HT1080 (cell line): Measurements from ENCODE around the gene CCDC182.

RAMPAGE:
- cytosol, long total RNA: no peak
- long total RNA: no peak
- nucleus, long total RNA: no peak
Observed at GRCh38 chr17:57242074-57242599, 14.2 kb upstream of the MSI2 start.

DNA sequence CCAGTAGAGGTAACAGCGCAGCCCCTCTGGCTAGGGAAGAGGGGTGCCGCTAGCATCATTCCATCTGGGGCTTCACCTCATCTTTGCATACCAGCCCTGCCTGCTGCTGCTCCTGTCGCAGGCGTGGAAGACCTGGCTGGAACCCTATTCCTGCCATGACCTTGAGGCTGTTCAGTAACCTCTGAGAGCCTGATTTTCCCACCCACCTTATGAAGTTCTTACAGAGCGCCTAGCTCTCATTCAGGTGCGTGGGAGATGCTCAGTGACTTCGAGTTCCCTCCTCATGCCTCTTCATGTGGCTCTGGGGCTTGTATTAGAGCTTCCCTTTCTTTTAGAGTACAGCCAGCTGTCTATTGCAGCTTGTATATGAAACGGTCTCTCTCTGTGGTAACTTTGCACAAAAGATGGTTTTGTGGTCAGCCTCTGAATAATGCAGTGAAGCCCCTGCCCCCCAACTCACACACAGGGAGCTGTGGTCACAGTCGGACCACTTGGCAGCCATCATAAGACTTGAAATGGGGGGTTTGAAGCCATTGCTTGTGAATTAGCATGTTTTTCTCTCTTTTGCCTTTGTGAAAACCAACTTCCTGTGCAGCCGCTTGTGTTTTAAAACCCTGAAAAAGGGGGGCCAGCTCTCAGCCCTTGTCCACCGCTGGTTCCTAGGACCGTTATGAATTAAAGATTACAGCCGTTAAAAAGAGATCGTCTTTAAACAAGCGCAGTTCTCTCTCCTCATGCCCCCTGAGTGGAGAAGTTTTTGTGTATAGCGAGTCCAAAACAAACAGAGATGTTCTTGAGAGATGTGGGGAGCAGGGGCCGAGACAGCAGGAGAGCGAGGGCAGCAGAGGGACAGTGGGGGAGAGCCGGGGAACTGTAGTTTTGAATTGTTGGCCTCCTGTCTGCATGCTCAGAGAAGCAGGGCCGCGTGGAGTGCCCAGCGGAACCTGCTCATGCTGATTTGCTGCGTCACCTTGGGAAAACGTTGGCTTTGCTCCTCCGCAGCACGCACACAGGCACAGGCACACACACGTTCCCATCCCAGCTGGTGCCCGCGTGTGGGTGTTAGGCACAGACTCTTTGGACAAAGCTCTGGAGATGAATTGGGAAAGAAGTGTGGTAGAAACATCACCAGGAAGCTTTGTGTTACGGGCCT is 198.9 kb downstream of the MSI2 start:
RAMPAGE:
- cytosol, long total RNA: no peak
- long total RNA: no peak
- nucleus, long total RNA: no peak

DNA sequence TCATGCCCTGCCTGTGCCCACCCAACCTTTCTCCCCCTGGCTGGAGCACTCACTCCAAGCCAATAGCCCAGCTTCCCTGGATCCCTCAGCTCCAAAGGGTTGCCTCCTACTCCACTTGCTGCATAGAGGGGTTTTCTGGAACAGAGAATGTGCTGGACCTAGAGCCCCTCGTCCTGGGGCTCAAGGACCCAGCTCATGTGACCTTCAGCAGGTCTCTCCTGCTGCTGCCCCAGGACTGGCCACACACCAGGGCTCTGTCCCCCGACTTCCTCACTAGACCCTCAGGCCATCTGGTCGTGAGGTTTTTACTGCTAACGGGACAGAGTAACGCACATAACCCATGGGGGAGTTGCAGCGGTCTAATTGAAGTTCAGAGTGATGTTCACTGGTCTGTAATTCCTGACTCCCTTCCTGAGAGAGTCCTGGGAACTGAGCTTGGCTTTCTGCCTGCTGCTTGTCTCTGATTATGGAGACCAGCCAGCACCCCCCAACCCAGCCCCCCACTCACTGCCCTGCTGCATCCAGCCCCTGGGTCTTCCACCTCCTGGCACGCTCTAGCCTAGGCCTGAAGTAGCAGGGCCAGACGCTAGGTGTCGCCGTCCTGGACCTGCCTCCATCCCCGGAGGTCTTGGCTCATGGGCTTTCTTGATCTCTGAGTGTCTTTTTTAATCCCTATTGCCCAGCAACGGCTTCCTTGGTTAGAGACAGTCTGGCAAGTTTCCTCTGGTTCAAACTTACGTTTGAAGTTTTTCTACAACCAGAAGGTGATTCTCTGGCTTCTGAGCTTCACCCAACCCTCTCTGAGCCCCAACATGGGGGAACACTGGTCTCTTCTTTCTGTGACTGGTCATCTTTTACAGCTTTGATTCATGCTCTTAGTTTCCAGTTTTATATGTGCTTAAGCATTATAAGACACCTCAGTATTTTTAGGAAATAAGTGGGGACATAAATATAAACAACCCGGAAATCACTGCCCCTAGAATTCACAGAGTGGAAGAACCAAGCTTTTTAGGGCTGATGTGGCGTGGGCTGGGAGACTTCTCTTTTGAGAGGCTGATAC is 192.9 kb downstream of the CCDC182 start:
RAMPAGE:
- cytosol, long total RNA: no peak
- long total RNA: no peak
- nucleus, long total RNA: no peak

RAMPAGE:
- cytosol, long total RNA: no peak
- long total RNA: no peak
- nucleus, long total RNA: no peak
Observed at GRCh38 chr17:57557641-57558765, 187.1 kb downstream of the CCDC182 start.

RAMPAGE:
- cytosol, long total RNA: no peak
- long total RNA: no peak
- nucleus, long total RNA: no peak
Observed at GRCh38 chr17:57679526-57680444, 65.3 kb downstream of the CCDC182 start.

DNA sequence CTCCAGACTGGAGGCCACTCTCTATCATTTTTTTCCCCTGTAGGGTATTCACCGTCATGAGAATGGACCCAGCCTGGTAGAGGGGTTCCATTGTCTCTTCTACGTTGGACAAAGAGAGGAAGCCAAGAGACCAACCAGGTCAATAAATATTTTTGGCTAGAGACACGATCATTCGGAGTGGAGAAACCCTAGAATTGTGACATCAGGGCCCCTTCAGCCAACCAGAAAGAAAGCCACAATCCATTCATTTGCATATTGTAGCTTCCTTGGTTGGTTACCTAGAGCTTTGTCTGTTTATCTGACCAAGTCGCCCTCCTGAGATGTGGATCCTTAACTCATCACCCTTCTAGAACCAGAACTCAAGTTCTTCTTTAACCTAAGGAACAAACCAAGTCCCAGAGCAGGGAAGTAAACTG is at the start of gene CCDC182:
Gene CCDC182, minus strand, starts transcription at position 118 of the 416 bp plus-strand sequence.
RAMPAGE:
- cytosol, long total RNA: no peak
- long total RNA: no peak
- nucleus, long total RNA: no peak

DNA sequence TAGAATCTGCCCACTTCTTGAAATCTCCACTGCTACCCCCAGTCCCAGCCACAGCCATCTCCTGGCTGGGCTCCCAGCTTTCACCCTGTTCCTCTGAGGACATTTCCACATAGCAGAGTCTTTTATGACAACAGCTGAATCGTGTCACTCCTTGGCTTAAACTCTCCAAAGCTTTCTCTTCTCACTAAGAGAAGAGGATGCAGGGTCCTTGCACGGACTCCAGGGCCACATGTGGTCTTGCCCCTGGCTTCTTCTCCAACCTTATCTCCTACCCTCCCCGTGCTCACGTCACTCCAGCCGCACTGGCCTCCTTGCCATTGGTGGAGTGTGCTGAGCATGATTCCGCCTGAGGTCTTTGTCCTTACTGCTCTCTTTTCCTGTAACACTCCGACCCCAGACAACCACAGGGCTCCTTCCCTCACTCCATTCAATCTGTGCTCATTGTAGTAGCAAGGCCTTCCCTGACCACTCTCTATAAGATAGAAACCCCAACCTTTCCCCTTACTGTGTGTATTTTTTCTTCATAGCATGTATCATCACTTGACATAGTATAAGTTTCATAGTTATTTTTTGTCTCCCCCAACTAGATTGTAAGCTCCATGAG is 40.0 kb upstream of the CCDC182 start:
RAMPAGE:
- cytosol, long total RNA: no peak
- long total RNA: no peak
- nucleus, long total RNA: no peak

GRCh38 chr17:57834166-57834855 is 15.5 kb downstream of the MRPS23 start:
RAMPAGE:
- cytosol, long total RNA: no peak
- long total RNA: no peak
- nucleus, long total RNA: no peak

RAMPAGE:
- cytosol, long total RNA: no peak
- long total RNA: no peak
- nucleus, long total RNA: no peak
Observed at GRCh38 chr17:57839294-57839927, 10.4 kb downstream of the MRPS23 start.

DNA sequence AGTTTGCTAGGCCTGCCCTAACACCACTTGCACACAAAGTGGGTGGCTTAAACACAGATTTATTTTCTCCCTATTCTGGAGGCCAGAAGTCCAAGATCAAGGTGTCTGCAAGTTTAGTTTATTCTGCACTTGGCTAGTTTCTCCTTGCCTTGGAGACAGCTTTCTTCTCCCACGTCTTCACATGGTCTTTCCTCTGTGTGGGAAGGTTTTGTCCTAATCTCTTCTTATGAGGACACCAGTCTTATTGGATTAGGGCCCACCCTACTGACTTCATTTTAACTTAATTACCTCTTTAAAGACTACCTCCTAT is 3.5 kb upstream of the MRPS23 start:
RAMPAGE:
- cytosol, long total RNA: no peak
- long total RNA: no peak
- nucleus, long total RNA: no peak

GRCh38 chr17:57892349-57892859 is 42.6 kb upstream of the MRPS23 start:
RAMPAGE:
- cytosol, long total RNA: no peak
- long total RNA: no peak
- nucleus, long total RNA: no peak

DNA sequence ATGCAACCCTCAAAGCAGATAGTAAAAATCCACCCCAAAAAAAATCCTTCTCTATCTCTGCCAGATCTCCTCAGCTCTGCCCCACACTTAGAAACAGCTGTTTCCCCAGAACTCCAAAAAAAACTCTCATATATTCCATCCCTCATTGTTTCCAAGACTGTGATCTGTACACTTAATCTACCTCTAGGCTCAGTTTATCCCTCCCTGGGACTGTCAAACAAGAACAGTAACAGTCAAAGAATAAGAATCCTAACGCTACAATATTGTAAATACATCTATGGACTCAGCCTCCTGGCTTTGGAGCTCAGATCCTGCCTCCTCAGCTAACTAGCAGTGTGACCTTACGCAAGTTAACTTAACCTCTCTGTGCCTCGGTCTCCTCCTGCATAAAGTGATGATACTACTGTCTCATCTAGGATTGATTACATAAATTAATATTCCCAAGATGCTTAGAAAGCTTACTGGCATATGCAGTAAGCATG is 11.5 kb downstream of the CUEDC1 start:
RAMPAGE:
- cytosol, long total RNA: no peak
- long total RNA: no peak
- nucleus, long total RNA: no peak

DNA sequence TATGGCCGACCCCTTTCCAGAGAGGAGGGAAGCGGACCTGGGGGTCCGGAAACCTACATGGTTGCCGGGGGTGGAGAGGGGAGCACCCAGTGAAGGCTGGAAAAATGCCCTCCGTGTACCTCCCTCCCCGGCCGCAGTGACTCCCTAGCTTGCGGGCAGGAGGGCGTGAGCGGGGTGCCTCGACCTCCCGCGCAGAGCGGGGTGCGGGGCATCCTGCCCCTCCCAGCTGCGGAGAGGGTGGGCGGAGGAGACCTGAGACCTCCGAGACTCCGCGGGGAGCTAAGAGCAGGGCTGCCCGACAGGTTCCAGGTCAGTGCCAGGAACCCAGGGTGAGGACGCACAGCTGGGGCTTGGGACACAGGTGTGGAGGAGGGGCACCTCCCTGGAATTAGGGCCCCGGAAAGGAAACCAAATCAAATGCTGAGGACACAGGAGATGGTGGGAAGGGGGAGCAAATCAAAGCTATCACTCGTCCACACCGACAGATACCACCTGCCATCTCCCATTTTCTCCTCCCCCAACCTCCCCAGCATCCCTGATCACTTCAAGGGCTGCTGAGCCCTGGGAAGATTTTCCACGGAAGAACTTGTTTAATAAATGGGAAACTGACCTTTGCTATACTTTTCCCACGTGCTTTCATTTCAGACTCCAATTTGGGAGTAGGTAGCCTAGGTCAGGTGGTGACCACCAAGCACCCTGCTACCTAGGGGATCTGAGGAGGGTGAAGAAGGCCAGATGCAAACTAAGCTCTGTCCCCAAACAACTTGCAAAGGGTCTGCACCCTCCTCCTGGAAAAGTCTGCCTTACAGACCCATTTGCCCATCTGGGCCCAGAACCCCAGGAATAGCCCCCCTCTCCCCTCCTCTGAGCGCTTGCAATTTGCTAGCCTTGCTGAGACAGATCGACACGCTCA is 570 bp upstream of the CUEDC1 start:
RAMPAGE:
- cytosol, long total RNA: no peak
- long total RNA: no peak
- nucleus, long total RNA: no peak

GRCh38 chr17:57971960-57972913 is 15.8 kb downstream of the VEZF1 start:
RAMPAGE:
- cytosol, long total RNA: no peak
- long total RNA: no peak
- nucleus, long total RNA: no peak

RAMPAGE:
- cytosol, long total RNA: no peak
- long total RNA: no peak
- nucleus, long total RNA: no peak
Observed at GRCh38 chr17:57994448-57994956, 6.4 kb upstream of the VEZF1 start.

DNA sequence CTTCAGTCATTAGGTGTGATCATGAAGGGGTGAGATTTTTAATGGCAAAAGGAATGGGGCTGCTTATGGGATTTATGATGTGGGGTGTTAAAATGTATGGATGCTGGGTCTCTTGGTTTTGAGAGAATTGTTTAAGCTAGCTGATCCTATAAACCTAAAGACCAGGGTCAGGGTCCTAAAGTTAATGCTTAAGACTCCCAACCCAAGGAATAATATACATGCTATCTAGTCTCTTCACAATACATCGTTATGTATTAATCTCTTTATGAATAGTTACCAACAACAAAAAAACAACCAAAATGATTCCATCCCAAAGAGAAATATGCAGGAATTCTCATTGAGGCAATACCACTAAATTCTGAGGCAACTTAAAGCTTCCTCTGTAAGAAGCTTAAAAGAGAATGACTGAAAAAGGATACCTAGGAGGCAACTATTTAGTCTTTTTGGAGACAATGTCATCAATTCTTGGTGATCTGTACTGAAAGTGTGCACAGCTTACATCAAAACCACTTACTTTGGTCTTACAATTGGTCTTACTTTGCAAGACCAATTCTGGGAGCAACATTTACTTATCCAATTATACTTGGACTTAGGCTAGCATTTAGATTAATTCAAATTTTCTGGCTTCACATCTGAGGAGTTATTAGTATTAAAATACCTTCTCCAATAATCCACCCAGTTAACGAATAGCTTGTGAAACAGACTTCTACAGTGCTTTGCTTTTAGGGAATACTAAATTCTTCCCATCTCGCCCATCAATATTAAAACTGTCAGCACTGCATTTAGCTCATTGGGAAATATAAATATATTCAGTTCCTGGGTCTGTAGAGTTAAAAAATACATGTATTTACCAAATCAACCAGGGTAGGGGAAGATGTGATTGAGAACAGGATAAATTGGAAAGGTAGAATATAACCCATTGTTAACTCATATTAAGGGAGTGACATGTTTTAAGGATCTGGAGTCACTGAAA is 8.9 kb upstream of the VEZF1 start:
RAMPAGE:
- cytosol, long total RNA: no peak
- long total RNA: no peak
- nucleus, long total RNA: no peak

GRCh38 chr17:58091610-58092401 is 8.6 kb downstream of the DYNLL2 start:
RAMPAGE:
- cytosol, long total RNA: no peak
- long total RNA: no peak
- nucleus, long total RNA: no peak

GRCh38 chr17:58322260-58322886 is 6.2 kb downstream of the TSPOAP1 start:
RAMPAGE:
- cytosol, long total RNA: no peak
- long total RNA: no peak
- nucleus, long total RNA: no peak

RAMPAGE:
- cytosol, long total RNA: no peak
- long total RNA: no peak
- nucleus, long total RNA: no peak
Observed at GRCh38 chr17:58326278-58326613, 2.3 kb downstream of the TSPOAP1 start.

DNA sequence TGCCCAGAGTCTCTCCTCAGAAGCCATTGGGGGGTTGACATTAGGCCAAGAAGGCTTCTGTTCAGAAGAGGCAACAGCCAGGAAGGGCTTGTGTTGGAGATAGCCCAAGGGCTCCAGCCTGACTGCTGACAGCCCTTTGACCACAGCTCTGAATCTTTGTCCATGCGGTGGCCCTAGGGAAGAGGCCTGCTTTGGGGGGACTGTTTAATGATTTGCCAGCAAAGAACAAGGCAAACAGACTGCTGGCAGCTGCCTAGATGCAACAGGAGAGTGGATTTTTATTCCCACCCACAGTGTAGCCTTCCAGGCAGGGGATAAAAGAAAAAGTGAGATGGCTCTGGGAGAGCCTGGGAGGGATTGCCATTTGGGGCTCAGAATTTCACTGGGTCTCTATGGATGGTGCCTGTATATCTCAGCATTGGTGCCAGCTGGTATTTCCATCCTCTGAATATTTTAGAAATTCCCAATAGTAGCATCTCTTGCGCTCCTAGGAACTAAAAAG is 29.3 kb upstream of the SUPT4H1 start:
RAMPAGE:
- cytosol, long total RNA: no peak
- long total RNA: no peak
- nucleus, long total RNA: no peak